Thoracic aorta (tissue), 1 donor: ENCODE measurements around a stretch of chr2.

DNA sequence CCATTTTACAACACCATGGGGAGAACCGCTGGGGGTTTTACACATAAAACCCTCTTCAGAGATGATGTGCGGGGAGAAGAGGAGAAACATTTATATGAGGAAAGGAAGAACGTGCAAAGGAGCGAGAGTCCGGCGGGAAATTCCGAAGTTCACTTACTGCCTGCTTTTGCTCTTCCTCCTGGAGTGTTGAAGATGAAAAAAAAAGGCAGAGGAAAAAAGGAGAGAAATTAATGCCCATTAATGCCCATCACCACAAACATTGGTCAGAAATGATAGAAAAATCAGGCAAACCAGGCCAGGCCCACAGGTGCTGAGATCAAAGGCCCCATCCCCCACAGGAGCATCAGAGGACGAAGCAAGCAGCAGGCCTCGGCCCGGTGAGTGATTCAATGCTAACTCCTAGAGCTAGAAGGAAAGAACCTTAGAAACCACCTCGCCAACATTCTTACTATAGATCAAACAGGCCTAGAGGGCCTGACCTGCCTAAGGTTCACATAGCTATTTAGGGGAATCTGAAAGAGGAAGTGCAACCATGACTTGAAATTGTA is 77.7 kb upstream of the DNMT3A start:
- RAMPAGE, long total RNA, result no peak

DNA sequence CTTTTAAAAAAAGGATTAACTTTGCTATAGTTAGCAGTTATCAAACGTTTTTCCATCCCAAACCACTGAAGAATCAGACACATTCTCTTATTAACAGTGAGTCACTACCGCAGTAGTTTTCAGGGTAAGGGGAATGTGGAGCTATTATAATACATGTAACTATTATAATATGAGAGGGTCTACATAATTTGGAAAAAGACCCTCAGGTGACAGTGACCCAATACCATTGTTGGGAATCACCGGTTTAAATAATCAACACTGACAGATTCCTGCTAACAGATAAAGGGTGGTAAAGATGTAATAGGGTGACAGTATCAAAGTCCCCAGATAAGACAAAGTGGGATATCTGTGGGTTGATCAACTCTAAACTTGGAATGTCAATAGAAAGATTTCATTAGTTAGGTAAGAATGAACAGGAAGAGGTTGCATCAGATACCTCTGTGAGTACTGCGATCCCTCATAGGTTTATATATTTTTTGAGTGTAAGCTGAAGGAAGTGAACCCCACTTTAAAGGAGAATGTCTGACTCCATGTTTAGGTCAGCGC is 113.0 kb upstream of the DNMT3A start:
- RAMPAGE, long total RNA, result no peak

GRCh38 chr2:25671606-25672089 is 1.7 kb downstream of the DTNB start:
- RAMPAGE, long total RNA, result no peak

DNA sequence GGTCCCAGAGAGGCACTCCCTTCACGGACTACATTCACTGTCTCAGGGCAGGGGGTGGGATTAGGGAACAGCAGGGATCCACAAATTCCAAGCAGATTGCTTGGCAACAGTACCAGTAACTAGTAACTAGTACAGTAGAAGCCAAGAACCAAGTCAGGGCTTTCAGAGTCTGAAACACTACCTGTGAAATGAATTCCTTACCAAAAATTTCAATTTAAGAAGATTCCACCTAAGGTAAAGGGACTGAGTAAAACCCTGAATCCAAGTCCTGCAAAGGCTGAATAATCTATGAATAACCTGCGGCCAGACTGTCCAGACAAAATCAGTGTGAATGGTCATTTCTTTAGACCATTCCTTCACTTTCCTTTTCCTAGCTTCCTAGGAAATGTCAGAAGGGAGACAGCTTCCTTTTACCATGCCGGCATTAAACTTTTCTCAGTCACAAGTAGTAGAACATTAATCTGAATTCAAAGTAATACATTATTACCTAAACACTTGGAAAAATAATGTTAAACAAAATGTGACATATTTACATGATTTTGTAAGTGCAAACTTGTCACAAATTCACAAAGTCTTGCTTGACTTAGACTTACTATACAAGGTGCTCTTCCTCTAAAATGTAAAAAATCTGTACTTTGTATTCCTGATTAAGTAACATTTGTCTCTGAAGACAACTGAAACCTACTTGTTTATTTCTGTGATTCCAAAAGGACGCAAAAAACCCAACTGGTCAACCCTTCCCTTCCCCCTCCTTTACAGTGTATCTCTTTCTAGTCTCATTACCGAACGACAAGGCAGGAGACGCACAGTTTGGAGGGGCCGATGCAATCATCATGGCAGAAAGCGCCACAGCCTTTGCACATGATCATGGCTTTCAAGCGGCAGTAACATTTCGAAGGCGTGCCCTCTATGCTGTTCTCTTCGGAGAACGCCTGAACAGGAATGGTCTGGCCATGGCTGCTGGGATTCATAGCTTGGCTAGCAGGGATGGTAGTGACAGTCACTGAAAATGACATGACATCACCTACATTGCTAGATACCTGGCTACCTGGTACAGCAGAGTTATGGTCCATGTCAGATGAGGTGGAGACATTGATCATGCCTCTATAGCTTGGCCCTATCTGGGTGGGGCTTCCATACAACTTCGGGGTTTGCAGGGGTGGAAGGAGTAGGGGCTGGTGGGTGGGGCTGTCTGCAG is 68.3 kb upstream of the DTNB start:
- RAMPAGE, long total RNA, result no peak

DNA sequence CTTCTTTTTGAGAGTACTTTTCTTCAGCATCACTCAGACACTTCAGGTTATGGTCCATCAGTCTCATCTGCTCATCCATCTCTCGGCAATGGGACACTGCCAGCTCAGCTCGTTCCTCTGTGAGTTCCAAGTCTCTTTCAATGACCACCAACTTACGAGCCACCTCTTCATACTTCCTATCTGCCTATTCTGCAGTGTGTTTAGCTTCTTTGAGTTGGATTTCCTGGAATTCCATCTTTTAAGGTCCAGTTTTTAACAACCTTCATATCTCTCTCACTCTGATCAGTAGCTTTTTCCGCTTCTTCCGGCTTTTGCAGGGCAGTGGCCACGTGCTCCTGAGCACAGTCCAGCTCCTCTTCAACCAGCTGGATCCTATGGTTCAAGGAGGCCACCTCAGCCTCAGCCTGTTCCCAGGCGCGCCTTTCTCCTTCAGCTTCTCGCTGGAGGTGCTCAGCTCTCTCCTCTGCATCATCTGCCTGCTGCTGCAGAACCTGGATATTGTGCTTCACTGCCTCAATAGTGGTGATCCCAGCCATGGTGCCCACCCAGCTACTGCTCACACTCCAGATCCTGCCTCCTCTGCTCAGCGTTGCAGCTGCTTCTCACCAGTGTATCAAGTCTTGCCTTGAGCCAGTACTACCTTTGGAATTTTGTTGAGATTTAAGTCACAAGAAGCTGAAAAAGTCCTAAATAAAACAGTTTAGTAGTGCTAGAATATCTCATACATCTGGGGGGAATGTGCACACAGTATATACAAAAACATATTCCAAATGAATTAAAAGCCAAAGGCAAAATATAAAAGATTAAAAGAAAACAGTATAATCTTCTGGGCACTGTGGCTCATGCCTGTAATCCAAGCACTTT is 67.9 kb downstream of the ASXL2 start:
- RAMPAGE, long total RNA, result start-site peak on the minus strand centred at position 488 of the sequence, 240 bp wide, 15 reads

GRCh38 chr2:25960951-25961204 is 21.4 kb downstream of the KIF3C start:
- RAMPAGE, long total RNA, result no peak

DNA sequence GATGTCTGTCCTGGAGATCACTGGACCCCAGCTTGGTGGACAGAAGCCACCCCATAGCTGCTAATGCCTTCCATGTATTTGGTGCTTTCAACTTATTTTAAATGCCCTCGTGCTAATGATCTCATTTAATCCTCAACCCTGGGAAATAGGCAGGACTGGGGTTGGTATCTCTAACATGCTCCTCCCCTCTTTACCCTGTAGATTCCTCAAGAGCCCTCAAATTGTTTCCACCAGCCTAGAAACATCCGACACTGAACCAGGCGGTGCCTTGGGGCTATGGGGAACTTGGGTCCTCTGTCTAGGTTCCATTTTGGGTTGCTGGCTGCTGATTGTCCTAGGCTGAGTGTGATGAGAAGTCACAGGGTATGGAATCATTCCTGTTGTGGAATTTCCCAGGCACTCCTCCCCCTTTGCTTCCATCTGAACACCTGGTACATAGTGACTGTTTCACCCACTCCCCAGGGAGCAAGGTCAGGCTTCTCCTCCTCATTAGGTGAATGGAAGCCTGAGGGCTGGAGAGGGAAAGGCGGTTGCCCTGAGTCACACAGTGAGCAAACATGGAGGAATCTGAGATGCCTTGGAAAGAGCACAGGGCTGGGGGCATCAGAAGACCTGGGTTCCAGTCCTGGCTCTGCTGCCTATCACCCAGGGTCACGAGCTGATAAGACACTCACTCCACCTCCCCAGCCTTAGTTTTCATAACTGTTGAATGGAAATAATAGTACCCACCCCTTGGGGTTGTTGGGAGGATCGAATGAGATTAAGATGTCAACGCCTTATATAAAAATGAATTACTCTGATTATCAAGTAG is 4.5 kb downstream of the KIF3C start:
- RAMPAGE, long total RNA, result no peak

DNA sequence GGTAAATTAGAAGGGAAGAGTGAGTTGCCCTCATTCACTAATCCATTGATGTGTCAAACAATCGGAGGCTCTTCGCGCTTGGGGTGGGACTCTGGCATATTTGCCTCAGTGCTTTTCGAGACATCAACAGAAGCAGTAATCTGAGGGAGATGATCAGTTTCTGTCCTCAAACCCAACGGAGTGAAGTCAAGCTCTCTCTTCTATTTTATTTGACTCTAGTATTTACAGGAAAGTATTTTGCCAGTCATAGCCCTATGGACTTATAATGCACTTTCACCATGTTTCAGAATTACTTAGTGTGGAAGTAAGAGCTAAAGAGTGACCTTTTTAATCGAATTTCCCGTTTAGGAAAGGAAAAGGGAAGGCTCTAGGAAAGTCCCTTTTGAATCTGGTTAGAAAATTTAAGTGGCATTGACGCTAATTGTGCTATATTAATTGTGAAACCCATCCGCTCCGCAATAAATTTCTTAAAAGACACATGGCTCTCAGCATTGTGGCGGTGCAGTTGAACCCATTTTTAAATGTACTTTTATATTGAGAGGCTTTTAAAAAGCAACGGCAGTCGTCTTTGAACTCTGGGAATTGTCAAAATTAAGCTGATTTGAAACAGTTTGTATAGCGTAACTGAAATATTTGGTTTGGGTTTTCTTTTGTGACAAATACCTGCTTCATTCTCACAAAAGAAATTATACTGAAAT is 1.5 kb downstream of the RAB10 start:
- RAMPAGE, long total RNA, result no peak

- RAMPAGE, long total RNA, result no peak
Measured at GRCh38 chr2:26065890-26066643, 32.2 kb downstream of the RAB10 start.

DNA sequence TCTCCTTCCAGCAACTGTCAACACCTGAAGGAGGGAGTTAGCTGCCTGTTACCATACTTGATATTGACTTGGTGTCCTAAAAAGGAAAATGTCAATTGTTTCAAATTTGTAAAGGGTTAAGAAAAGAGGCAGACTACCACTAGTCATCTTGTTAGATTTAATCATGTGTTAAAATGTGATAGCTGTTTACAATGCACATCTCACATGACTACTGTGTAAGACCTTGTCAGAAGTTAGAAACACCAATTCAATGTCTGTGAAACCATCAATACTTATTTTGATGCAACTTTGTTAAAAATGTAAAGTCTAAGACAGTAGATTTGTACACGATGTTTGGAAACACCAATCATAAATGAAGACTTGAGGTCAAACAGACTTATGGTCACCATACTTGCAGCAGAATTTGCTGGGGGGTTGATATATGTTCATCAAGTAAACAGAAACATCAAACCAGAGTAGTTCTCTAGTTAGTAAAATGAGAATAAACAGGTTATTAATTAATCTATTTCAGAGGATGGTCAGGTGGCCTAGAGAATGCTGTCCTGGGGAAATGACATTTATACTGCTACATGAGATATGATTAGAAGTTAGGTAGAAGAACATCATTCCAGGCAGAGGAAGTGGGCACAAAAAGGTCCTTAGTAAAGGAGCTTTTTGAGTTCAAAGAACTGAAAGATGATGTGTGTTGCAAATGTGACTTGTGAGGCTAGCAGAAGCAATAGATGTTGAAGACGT is 33.8 kb downstream of the RAB10 start:
- RAMPAGE, long total RNA, result no peak

DNA sequence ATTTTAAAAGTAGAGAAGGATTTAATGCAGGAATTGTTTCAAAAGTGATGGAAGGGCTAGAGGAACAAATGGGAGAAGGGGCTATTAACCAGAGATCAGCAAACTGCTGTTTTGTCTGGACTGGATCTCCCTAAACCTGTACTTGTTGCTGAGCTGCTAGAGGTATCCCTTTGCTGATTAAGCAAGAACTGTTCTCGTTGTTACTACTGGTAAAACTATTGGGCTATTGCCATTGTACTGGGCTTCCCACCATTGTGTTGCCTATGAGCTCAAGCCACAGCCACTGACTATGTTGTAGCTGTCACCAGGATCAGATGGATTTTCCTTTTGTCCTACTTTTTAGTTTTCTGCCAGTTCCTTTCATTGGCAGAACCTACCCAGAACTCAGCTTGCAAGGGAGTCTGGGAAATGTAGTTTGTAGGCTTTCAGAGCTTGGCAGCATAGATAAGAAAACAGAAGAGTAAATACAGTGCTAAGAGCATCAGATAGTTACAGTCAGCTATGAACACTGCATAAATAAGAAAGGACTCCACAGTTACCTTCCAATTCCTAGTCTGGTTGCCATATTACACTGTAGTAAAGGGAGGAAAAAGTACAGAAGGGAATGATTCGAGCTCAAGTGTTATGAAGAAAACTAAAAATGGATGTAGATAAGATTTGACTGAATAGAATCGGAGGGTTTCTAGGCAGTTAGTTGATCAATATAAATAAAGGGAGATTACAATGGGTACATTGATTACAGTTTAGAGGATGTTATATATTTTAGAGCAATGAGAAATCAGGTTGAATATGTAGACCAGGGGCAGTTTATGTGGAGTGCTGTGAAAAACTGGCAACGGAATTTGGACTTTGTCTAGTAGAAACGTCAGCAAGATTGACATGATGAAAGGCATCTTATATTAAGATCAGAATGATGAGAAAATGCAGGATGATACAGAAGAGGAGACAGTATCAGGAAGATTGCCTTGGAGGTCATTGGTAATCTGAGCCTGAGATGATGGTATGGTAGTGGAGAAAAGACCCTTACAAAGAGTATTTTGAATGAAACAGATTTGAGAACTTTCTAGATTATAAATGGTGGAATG is 39.6 kb downstream of the RAB10 start:
- RAMPAGE, long total RNA, result no peak

DNA sequence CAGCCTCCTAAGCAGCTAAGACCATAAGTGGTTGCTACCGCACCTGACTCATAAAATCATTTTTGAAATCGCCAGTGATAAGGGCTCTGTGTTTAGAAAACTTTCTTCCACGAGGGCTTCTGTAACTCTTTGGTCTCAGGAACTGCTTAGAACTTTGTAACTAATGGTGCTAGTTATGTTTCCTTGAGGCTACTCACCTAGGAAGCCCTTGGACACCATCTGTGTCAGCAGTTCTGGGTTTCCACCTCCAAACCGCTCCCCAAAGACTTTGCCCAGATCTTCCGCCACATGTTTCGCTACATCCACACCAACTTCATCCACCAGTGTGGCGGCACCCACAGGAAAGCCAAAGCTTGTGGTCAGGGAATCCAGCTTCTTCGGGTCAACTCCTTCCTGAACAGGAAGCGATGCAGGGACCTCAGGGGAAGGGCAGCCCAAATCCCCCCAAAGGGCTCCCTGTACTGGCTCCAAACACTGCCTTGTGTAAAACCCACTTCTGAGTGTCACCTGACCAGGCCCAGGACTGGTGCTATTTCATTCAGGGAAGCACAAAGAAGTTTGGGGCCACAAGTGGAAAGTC is 20.6 kb downstream of the GAREM2 start:
- RAMPAGE, long total RNA, result no peak

DNA sequence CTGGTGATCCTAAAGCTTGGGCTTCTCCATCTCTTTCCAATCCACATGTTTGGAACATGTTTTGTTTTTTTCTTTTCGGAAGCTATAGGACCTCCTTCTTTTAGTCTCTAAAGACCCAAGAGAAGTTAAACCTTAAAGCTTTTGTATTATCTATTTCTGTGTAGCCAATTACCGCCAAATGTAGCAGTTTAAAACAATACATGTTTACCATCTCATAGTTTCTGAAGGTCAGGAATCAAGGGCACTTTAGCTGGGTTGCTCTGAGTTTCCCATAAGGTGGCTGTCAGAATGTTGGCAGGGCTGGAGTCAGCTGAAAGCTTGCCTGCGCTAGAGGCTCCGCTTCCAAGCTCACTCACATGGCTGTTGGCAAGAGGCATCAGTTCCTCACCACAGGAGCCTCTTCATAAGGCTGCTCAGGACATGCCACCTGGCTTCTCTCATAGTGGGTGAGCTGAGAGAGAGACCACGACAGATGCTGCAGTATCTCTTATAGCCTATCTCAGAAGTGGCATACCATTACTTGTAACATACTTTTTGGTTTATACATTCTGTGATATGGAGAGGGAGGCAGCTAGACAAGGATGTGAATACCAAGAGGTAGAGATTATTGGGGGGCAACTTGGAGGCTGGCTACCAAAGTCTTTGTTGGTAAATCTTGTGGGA is 7.1 kb downstream of the HADHB start:
- RAMPAGE, long total RNA, result no peak

GRCh38 chr2:26300227-26300892 is 45.6 kb upstream of the SELENOI start:
- RAMPAGE, long total RNA, result no peak

- RAMPAGE, long total RNA, result no peak
Measured at GRCh38 chr2:26344612-26345255, 1.2 kb upstream of the SELENOI start.

DNA sequence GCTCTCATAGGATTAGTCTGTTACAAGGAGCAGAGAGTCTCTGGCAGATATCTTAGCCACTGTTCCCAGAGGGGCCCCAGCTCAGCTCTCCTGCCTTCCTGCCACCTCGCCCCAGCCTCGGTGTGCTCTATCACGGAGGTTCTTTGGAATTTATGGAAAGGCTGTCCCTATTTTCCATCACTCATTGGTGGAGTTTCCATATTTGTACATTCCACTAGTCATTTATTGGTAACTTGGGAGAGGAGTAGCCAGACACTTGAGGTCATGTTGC is 21.6 kb downstream of the DRC1 start:
- RAMPAGE, long total RNA, result no peak

DNA sequence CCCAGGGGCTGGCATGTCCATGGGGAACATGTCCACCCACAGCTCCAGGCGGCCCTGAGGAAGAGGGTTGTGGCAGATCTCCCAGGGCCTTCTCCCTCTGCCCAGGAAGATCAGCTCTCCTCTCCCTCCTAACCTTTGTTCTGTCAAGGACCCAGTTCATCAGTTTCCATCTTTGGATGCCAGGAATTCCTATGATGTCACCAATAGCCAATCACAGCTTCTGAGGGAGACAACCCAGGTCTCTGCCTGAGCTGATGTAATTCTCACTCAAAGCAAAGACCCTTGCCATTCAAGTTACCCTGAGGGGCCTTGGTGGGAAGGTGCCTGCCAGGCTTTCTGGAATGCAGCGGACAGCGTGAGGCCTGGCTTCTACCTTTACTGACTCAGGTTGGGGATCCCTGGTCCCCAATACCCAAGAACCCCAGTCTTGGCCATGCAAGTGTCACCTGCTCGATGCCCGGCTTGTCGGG is 61.8 kb downstream of the DRC1 start:
- RAMPAGE, long total RNA, result no peak

GRCh38 chr2:26483838-26484460 is 74.6 kb downstream of the OTOF start:
- RAMPAGE, long total RNA, result no peak

DNA sequence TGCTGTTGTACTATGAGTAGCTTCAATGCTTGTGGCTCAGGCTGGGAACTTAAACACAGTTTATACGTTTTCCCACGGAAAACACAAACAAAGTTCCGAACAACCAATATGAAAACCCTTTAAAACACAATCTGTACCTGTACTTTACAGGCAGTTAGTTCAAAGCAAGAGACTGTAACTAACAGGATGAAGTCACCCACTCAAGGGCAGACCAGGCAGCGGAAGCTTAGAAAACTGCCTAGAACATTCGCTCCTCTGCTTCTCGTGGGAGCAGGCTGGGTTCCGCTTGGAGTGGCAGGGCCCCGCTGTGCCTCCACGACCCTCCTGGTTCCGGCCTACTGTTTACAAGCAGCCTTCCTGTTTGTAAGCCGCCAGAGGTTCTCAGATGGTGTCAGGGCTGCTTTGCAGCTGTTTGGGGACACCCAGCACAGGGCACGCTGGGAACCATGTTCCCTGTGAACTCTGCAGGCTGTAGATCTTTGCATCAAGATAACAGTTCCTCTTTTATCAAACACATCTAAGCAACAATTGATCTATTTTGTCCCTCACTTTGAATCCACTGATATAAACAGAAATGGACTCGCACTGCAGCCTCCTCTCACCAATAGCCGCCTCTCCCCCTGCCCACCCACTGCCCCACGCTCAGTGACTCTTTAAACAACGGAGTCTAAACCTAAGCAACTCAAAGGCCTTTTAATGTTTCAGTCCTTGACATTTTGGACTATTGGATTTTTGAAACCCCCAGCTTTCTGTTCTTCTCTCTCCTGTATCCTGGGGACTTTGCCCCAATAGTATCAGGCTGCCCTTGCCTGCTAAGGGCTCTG is 31.2 kb downstream of the CIB4 start:
- RAMPAGE, long total RNA, result no peak

- RAMPAGE, long total RNA, result no peak
Measured at GRCh38 chr2:26685957-26687080, 6.2 kb upstream of the KCNK3 start.